Fibroblast of the aortic adventitia (primary cell): ENCODE measurements around a stretch of chr9.

GRCh38 chr9:89626662-89627214 is 21.9 kb downstream of the GADD45G start:
- CAGE, long polyA plus RNA, result no peak

- CAGE, long polyA plus RNA, result no peak
These were observed 62.1 kb downstream of the GADD45G start for GRCh38 chr9:89666812-89667441.

GRCh38 chr9:89676191-89676585 is 71.4 kb downstream of the GADD45G start:
- CAGE, long polyA plus RNA, result no peak

DNA sequence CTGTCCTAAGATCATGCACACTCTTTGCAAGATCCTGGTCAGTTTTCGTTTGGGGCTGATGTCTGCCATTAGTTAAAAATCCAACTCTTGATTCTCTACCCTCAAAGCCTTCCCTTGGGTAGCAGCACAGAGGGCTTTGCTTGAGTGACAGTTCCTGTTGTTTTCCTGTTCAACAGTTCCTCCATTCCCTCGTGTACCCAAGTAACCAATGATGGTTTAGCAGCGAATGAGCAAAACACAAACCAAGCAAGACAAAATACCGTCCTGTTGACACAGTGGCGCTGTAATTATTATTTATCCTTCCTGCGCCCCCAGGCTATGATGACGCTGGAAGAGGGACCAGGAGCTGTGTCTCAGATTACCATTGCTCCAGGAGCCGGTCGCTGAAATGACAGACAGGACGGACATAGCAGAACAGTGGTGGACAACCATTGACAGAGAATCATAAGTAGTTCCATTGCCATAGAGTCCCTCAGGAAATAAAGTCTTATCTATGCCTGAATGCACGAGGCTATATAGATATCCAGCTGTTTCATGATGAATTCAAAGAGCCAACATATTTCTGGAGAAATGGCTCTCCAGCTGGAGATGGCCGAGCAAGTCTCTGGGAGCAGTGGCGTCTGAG is 154.8 kb downstream of the GADD45G start:
- CAGE, long polyA plus RNA, result no peak

DNA sequence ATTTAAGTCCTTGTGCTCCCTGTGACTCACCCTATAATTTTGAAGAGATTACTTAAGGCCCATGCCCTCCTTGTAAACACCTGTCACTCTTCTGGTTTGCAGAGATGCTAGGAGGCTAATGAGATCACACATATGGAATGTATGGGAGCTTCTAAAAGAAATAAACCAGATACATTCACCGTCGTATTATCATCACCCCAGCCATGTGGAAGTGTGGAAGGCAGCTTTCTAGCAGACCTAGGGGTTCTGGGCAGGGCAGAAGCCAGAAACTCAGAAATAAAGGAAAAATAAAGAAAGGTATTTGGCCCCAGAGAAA is 337.1 kb downstream of the GADD45G start:
- CAGE, long polyA plus RNA, result no peak

DNA sequence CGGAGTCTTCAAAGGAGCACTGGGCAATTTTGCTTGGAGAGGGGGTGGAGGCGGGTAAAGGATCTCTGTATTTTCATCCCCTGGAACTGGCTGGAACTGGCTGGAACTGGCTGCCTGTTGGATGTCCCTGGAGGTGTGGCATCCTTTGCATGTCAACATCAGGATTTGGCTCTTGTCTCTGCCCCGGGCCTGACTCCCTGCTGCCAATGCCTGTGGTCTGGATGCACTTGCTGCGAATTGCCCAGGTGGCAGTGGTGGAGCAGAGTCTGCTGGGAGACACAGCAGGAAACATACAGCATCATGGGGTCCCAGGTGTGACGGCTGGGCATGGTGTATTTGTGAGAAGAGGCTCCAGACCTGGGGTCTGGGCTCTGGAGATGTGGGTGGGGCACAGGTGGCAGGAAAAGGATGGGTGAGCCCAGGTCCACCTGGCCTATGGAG is 391.4 kb downstream of the GADD45G start:
- CAGE, long polyA plus RNA, result no peak

DNA sequence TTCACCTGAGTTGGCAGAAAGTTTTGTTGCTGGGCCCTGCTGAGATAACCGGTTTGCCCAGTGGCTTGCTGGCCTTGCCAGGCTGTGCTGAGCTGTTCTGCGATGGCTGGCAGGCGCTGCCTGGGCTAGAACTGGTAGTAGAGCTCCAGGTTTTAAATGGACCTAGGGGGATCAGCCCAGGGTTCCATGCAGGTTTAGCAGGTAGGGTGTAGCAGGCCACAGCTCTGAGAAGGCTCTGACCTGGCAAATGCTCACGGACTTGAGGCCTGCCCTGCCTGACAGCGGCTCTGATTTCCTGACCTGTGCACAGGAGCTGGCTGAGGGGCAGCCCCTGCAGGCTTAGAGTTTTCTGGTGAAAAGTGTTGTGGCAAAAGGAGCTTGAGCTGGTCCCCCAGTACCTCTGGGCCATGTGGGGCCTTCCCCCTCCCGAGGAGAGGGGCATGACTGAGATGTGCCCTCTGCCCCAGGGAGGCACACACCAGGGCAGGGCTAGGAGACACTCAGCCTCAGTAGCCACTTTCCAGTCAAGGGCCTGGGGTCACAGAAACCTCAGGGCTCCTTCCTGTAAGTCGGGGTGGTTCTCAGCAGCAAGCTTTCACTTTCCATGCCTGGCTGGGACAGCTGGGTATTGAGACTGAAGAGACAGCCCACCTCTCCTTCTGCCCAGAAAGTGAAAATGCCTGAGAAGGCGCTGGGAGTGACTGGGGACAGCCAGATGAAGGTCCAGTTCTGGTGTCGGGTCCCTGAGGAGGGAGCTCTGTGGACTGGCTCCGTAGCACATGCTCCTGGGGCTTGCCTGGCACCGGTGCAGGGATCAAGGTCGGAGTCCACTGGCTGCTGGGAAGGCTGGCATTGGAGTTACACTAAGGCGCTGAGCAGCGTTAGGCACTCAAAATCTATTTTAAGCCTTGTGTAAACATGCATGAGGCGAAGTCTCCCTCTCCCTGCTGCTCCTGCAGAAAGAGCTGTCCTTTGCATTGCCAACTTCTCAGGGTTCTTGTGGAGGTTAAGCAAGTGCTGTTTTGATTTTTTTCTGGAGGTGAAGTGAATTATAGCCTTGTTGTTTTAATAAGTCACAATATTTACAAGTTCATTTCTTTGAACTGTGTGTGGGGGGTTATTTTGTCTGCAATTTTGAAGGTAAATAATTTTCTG is 394.8 kb downstream of the GADD45G start:
- CAGE, long polyA plus RNA, result no peak

DNA sequence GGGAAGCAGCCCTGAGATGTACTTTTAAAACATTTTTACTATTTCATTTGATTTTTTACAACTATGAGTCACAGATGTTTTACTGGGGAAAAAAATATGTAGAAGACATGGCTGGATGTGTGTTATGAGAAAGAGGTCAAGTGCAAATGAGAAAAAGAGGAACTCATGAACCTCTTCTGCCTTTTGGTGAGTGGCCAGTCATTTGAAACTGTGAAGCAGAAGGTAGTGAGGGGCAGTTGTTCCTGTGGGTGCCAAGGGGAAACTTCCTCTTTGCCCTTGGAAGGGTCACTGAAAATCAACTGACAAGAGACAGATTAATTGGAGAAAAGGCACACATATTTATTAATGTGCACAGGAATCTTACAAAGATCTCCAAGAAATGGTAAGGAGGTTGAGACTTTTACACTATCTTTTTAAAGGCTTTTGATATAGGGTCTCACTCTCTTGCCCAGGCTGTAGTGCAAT is 31.2 kb upstream of the SYK start:
- CAGE, long polyA plus RNA, result no peak

DNA sequence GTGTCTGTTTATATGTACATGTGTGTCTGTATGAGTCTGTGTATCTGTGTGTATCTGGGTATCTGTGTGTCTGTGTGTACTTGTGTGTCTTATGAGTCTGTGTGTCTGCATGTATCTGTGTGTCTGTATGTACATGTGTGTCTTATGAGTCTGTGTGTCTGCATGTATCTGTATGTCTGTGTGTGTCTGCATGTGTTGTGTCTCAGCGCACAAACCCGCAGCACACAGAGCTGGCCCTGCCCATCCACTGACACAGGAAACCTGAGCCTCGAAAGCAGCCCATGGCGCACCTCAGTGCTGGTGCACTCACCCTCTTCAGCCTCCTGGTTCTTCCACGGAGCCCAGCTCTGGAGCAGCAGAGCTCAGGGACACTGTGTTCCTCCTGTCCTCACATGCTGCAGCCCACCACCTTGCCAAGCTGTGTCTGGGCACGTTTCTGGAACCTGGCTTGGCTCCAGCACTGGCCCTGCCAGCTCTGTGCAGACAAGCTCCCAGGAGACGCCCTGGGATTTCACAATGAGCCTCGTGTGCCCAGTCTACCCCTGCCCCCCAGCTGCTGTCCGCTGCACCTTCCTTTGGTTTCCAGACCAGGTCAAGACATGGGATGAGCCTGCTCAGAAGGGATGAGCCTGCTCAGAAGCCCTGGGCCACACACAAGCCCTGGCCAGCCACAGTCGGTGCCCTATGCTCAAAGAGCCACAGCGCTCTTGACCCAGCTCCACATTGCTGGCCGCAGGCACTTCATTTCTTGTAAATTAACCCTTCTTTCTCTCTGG is 119.5 kb downstream of the SYK start:
- CAGE, long polyA plus RNA, result no peak

- CAGE, long polyA plus RNA, result no peak
These were observed 119.7 kb downstream of the AUH start for GRCh38 chr9:91241939-91242441.

DNA sequence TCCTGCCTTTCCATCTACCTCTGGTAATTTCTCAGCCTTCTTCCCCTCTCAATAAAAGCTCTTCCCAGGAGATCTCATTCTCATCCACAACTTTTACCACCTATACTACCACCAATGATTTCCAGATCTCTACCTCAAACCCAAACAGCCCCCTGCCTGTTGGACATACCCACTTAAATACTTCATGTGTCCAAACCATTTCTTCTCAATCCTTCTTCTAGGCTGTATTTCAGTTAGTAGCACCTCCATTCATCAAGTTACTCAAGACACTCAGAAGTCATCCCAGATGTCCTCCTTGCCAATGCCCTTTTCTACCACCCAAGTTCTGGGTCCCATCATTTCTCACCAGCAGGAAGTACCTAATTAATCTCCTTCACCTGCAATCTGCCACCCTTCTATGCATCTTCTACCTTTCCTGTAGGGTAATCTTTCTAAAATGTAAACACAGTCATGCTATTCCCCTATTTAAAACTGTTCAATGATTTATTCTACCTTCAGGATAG is 61.5 kb downstream of the AUH start:
- CAGE, long polyA plus RNA, result no peak

GRCh38 chr9:91327060-91327621 is 34.6 kb downstream of the AUH start:
- CAGE, long polyA plus RNA, result no peak

- CAGE, long polyA plus RNA, result no peak
These were observed 19.4 kb downstream of the AUH start for GRCh38 chr9:91342022-91343007.

- CAGE, long polyA plus RNA, result no peak
These were observed 91.5 kb upstream of the NFIL3 start for GRCh38 chr9:91514978-91515633.

DNA sequence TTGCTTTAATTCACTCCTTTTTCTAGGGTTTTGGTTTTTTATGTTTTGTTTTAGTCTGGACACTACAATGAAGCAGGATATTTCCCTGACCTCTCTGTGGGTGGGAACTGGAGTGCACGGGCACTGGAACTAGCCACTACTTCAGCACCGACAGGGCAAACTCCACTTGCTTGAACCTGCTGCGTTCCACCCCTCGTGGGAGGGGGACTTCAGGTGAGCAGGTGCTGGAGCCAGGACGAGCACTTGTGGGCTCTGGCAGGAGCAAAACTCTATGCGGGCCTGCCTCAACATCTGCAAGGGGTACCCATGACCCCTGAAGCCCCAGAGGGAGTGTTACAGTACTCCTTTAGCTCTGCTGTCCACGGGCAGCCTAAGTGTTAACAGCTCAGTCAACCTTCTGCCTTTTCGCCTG is 144.0 kb upstream of the NFIL3 start:
- CAGE, long polyA plus RNA, result no peak

- CAGE, long polyA plus RNA, result no peak
These were observed 153.7 kb downstream of the ROR2 start for GRCh38 chr9:91796324-91796699.

DNA sequence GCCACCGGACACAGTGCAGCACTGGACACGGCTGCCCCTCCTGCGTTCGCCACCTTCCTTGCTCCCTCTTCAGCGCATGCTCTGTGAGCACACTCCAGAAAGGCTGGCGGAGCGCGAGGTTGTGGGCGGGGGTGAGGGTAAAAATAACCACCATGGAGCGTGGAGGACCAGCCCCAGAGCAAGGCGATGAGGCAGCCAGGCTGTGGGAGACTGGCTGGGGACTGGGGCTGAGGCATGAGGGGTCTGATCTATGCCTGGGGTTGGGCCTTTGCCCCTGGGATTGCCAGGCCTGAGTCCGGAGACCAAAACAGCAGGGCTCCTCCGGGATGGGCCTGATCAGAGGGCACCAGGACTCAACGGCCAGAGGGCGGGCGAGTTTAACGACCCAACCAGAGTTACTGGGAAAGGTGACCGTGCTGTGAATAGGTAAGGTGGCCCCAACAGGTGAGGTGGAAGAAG is 97.1 kb downstream of the ROR2 start:
- CAGE, long polyA plus RNA, result no peak

DNA sequence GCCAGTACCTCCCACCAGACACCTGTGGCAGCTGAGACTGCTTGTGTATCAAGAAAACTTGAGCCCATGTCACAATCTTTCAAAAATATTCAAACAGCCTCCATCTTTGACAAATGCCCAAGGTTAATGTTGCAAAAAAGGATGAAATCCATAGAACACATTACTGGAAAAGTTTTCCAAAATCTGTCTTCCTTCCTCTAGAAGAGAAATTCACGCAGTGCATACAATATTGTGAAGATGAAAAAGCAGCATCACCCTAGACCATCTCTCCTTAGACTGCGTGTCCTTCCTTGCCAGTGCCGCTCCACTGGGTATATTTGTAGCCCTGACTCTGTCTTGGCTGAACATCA is 54.1 kb downstream of the ROR2 start:
- CAGE, long polyA plus RNA, result no peak

- CAGE, long polyA plus RNA, result no peak
These were observed 4.7 kb downstream of the ROR2 start for GRCh38 chr9:91945384-91945632.

DNA sequence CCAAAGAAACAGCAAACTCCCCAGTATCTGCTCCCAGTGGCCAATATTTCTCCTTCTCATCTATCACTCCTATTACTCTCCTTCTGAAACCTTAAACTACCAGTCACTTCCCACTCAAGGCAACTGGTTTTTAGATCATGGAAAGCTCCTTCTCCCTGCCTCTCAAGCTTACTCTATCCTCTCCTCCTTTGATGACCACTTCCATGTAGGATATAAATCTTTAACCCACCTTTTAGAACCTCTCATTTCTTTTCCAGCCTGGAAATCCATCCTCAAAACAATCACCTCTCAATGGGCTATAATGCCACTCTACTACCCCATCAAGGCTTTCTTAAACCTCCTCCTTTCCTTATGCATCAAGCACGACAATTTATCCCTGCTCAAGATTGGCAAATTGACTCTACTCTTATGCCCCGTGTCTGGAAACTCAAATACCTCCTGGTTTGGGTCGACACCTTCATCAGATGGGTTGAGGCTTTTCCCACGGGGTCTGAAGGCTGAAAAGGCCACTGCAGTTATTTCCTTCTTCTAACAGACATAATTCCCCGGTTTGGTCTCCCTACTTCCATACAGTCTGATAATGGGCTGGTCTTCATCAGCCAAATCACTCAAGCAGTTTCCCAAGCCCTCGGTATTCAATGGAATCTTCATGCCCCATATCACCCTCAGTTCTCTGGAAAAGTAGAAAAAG is 38.7 kb downstream of the SPTLC1 start:
- CAGE, long polyA plus RNA, result no peak